Measurements from ENCODE around the gene PROZ.

DNA sequence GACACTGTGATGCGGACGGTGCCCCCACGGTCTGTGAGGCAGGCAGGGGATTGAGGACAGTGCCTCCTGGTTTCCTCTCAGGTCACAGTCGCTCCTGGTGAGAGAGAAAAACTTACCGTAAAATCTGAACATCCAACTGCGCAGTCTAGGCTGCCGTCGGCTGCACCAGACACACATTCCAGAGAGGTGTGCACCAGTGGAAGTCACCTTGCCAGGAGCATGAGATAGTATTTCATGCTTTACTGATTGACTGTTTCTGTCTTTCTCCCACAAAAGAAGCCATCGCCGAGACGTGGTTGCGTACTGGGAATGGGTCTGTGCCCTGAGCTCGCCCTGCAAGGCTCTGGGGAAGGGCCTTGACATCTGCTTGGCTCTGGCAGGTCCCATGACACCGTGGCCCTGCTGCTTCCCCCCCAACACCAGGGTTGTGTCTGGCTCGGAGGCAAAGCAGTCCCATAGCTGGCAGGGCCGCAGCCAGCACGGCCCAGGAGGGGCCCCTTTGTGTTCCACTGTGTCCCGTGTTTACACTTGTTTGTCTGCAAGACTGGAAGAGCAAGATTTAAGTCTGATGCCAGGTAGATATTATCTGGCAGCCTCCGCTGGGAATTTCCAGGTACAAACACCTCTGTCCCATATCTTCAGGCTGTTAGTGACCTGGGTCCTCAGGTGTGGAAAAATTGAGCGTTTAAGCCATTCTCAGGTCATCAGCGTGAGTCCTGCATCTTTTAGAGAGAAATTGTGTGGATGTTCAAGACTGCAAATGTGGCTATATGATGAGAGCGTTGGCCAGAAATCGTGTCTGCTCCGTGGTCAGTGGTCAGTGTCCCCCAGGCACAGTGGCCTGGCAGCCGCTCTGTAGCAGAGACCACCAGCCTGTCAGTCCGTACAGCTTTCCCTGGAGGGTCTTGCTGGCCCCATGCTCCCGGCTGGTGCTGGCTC is 44.2 kb downstream of the MCF2L start:
- RRBS = no CpG with 5 or more reads among the region's 27 CpGs

GRCh38 chr13:113075577-113076228 is 29.9 kb upstream of the F7 start:
- RRBS = no CpG with 5 or more reads among the region's 24 CpGs

GRCh38 chr13:113079384-113080128 is 26.0 kb upstream of the F7 start:
- RRBS = no CpG with 5 or more reads among the region's 23 CpGs

DNA sequence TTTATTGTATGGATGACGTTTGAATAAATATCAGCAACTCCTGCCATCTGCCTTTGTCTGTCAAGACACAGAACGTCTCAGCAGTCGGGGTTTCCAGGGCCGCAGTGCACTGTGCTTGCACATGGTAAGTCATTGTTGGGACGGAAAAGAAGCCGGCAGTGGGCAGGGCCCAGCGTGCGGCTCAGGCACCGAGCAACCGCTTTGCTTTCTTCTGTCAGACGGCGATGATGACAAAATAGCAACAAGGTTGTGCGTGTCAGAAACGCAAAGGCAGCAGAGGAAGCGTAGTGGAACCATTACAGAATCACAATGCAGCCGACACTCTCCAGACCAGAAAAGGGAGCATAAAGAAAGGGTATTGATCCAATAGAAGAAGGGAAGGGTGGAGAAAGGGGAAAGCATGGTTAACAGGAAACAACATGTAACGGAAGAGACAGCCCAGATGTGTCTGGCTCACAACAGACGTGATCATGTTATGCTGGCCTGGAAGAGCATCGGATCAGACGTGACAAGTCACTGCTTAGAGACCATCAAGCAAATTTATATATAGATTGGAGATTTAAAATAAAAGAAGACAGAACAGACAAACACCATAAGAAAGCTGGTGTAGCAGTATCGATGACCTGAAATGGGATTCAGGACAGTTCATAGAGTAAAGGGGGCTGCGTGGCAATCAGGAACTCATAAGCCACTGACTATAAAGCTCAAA is 6.9 kb upstream of the F7 start:
- RRBS = no CpG with 5 or more reads among the region's 22 CpGs

GRCh38 chr13:113137587-113138407 is 15.2 kb downstream of the F10 start:
- RRBS = no CpG with 5 or more reads among the region's 13 CpGs

GRCh38 chr13:113141535-113142002 is 16.9 kb upstream of the PROZ start:
- RRBS = 73% methylated on average over 7 of the region's 21 CpGs

- RRBS = 26% methylated on average over 3 of the region's 16 CpGs
These were observed at the start of gene PROZ for GRCh38 chr13:113157960-113158724. PROZ (plus strand) TSS chr13:113158648.

GRCh38 chr13:113159385-113160200 is 1.1 kb downstream of the PROZ start:
- RRBS = 43% methylated on average over 4 of the region's 27 CpGs

DNA sequence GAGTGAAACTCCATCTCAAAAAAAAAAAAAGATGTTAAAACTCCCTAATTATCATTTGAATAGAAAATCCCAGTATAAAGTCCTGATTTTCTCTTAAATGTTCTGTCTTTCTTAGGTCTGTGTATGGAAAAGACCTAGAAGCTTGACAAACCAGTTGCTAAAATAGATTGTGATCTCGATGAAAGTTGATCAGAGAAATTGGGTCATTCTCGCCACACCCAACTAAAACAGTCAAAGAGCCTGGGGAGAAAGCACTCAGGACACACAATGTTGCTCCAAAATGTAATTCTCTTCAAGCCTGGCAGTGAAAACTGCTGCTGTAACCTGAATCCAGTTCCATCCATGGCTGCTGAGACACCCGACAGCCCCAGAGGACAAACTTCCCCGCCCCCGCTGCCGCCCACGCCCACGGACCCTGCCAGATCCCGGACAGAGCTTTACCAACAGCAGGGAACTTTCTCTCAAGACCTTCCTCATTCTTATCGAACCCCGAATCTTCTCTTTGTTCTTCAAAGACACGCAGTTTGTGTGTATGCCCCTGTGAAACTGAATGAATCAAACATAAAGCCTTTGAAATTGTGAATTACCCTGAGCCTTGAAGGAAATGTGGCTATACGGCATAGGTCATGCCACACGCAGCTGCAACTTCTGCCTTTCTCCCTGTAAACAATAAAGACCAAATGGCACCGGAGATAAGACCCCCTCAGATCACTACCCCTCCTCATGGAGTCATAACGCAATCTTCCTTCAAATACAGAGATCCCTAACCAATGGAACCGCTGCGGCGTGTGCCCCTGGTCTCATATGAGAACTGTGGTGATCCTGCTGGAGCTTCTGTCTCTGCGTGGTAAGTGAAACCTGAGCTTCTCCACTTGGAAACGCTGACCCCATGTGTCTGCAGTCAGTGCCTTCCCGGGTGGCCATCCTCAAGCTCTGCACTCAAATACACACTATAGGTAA is 4.9 kb upstream of the LAMP1 start:
- RRBS = no CpG with 5 or more reads among the region's 22 CpGs

GRCh38 chr13:113306203-113306662 is 9.2 kb downstream of the LAMP1 start:
- RRBS = no CpG with 5 or more reads among the region's 12 CpGs

DNA sequence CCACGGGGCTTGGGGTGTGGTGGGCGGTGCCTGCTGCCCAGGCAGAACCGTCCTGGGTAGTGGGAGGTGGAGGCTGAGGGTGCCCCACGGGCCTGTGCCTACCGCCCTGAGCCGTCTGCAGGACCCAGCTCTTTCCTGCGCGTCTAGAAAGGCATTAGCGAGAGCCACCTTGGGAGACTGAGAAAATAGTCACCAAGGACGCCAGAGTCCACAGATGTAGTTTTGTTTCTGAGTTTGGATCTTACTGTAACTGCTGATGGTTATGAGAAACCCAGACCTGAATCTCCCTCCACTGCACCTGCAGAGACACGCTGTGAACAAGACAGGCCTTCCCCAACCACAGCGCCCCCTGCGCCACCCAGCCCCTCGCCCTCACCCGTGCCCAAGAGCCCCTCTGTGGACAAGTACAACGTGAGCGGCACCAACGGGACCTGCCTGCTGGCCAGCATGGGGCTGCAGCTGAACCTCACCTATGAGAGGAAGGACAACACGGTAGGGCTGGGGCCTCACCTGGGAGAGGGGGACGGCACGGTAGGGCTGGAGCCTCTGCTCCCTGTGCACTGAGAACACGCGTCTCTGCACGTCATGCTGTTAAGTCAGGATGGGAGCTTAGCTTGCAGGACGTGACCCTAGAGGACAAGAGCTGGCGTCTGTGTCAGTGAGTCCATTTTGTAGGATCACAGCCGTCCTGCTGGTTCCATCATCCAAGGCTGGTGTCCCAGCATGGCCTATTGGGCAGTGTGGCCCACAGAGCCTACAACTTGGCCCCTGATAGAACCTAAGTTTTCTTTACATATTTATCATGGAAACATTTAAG is 22.3 kb downstream of the LAMP1 start:
- RRBS = no CpG with 5 or more reads among the region's 27 CpGs

- RRBS = 81% methylated on average over 13 of the region's 39 CpGs
These were observed 1.1 kb upstream of the GRTP1 start for GRCh38 chr13:113364896-113365487.

- RRBS = 49% methylated on average over 2 of the region's 14 CpGs
These were observed 32.4 kb upstream of the GRTP1 start for GRCh38 chr13:113396331-113396801.

DNA sequence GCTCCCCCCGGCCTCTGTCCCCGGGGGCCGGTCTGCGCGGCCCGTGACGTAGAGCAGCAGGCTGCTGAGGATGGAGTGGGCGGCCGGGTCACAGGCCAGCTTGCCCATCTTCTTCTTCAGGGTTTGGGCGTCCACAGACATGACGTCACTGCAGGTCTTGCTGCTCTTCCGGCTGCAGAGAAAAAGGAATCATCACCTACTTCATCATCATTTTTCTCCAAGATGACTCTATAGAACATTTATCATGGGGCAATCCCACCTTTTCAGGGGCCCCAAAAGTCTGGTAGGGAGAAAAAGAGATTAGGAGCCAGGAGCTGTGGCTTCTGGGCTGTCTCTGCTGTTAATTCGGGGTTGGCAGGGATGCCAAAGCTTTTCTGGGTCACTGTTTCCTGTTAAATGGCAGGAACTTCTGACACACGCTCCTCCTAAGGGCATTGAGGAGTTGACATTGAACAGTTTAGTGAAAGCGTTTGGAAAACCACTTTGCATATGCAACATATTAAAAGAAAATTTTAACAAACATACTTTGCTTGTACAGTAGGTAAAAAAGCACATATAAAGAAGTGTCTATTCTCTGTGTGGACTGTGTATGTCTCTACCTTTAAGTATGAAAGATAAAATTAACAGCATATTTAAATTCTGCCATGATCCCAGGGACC is 44.2 kb upstream of the GRTP1 start:
- RRBS = 28% methylated on average over 10 of the region's 15 CpGs

DNA sequence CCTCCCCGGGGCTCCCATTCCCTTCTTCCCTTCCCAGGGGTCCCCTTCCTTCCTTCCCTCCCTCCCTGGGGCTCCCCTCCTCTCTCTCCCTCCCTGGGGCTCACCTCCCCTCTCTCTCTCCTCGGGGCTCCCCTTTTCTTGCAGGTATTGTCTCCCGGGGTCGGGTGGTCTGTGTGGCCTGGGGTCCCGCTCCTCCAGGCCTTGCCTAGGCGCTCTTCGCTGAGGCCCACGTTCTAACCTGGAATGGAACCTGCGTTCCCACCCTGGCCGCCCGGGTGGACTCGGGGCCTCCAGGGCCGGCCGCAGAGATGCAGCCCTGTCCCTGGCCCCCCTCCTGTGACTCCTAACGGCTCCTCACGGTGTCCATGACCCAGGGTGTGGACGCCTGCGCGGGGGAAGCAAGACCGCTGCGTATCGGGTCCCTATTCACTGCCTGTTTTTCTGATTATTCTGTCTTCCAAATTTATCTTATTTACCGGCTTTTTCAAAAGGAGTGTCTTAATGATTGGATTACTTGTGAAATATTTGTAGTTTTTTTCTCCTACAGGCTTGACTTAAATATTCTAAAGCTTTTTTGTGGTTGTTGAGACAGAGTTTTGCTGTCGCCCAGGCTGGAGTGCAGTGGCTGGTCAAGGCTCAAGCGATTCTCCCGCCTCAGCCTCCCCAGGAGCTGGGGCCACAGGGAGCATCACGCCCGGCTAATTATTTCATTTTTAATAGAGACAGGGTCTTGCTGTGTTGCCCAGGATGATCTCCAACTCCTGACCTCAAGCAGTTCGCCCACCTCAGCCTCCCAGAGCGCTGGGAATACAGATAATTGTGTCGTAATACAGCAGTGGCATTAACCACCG is 845 bp downstream of the TMCO3 start:
- RRBS = 2% methylated on average over 4 of the region's 32 CpGs

GRCh38 chr13:113585990-113586209 is 1.3 kb downstream of the TFDP1 start:
- RRBS = no CpG with 5 or more reads among the region's 5 CpGs

DNA sequence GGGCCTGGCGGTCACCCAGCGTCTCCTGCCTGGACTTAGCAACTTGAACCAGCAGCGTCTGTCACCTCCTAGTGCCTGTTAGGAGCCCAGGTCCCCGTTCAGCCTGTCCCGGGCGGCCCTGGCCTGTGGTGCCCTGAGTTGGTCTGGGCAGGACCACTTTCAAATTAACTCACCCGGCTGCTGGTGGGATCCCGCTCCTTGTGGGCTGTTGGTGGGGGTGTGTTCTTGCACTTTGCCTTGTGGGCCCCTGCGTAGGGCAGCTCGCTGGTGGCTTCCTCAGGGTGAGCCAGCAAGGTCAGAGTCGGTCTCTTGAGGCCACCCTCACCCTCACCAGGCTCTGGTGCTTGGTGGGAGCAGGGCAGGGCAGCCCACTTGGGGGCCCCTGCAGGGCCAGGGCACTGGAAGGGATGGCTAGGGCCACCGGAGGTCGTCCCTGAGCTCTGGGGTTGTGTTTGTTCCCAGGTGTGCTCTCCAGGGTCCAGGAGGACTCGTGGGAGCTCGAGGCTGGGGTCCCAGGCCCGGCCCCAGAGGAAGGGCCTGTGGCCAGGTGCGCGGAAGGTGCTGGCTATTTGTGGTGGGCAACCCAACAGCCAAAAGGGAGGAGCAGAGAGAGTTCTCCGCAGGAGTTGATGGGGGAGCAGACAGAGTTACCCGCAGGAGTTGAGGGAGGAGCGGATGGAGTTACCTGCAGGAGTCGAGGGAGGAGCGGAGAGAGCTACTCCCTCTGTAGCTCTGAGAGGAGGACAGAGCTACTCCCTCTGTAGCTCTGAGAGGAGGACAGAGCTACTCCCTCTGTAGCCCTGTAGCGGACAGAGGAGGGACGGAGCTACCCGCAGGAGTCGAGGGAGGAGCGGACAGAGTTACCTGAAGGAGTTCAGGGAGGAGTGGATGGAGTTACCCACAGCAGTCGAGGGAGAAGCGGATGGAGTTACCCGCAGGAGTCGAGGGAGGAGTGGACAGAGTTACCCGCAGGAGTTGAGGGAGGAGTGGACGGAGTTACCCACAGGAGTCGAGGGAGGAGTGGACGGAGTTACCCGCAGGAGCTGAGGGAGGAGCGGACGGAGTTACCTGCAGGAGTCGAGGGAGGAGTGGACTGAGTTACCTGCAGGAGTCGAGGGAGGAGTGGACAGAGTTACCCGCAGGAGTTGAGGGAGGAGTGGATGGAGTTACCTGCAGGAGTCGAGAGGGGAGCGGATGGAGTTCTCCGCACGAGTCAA is 17.0 kb downstream of the TFDP1 start:
- RRBS = 93% methylated on average over 8 of the region's 46 CpGs

- RRBS = no CpG with 5 or more reads among the region's 11 CpGs
These were observed 31.7 kb downstream of the ATP4B start for GRCh38 chr13:113626298-113626670.

DNA sequence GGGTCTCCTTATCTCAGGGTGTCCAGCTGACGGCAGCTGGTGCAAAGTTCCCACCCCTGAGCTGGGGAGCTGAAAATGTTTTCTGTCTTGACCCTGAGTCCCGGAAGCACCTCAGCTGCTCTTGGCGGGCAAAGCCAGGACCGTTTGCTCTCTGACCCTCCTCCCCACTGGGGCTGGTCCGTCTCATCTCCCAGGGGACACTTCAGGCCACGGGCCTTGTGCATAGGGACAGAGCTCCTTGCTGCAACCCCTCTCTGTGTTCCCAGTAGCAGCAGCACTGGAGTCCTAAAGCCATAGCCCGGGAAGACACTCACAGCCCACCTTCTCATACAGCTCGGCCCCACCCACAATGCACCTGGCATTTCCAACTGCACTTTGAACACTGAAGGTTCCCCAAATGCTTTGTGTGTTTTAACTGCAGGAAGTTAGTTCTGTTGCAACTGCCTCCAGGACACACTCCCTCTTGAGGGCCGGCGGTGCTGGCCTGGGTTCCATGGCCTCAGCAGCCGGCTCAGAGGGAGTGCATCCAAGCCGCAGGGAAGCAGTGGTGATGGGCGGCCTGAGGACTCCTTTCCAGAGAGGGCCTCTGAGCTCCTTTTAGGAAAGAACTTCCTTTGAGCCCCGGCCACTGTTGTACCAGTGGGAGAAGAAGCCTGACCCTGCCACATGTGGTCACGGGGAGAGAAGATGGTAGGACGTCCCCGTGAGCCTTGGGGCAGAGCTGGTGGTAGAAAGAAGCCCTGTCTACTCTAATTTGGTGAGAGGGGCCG is 22.8 kb upstream of the TMEM255B start:
- RRBS = 45% methylated on average over 3 of the region's 18 CpGs

- RRBS = 91% methylated on average over 5 of the region's 38 CpGs
These were observed 46.2 kb downstream of the GAS6 start for GRCh38 chr13:113817429-113818306.

Measured in aortic smooth muscle cell (primary cell).